Placental epithelial cell (primary cell): ENCODE measurements around a stretch of chr12.

DNA sequence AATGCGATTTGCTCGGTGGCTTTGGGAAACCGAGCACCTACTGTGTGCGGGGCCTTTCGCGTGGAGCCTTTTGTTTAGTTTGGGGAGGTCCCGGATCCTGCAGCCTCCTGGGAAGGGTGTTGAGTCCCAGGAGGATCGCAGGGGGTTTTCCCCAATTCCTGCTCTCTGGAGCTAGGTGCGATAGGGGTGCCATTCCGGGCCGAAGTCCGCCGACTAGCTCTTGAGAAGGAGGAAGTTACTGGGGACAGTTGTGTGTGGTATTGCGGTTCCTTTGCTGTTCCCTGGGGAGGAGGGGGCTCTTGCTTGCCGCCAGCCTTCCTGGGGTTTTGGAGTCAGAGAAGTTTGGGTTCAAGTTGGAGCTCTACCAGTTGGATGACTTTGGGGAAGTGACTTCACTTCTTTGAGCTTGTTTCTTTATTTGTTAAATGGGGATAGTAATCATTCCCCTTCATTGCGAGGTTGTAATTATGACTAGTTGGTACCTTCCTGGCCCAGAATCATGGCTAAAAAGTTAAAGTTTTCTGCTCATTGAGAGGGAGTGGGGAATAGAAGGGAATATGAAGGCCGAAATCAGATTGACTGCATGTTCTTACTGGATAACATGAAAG lies 1.2 kb downstream of the BRI3BP start:
- CAGE, long polyA plus RNA: no peak

DNA sequence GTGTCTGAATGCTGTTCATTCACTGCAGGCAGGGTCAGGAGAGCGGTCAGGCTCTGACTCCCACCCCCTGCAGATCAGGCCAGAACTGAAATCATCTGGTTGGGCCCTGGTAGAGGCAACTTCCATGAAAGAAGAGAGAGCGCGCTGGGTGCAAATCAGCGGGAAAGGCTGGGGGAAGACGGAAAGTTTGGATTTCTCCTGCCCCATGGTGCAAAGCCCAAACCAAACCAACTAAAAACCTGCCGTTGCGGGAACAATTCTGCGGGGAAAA lies 1539.5 kb downstream of the TMEM132B start:
- CAGE, long polyA plus RNA: no peak

DNA sequence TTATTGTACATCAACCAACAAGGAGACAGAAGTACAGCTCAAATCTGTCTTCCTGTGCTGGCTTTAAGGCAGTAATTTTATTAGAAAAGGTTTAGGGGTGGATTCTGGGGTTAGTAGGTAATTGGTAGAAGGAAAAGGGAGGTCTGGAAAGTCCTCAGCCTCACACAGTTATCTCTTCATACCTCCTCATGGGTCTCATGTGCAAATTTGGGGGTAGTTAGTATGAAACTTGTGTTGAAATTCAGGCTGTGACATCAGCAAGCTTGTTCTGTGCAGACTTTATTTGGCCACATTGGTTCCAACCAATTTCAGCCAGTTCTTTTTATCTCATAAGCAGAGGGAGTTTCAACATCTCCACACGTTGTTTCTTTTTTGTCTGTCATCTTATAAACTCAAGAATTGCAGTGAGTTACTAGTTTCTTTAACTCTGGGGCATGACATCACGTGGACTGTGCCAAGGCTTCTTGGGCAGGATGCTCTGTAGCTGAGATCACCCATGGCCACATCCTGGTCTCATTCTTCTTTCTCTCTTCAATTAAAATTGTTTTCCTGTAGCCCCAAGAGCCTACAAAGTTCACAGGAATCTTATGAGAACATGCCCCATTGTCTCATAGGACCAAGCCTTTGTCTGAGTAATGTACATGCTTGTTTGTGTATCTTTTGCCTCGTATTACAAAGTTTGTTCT lies 982.2 kb upstream of the TMEM132C start:
- CAGE, long polyA plus RNA: no peak

GRCh38 chr12:127943720-127944049 lies 323.3 kb upstream of the TMEM132C start:
- CAGE, long polyA plus RNA: no peak

DNA sequence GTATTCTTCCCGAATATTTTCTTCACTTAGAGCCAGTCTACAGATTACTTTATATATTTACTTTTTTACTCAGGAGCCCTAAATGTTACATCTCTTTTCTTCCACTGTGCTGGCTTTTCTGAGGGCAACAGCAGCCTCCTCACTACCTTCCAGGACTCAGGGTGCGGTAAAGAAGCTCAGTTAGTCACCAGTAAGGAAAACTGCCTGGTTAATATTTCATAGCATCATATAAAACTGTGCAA lies 220.3 kb downstream of the SLC15A4 start:
- CAGE, long polyA plus RNA: no peak

GRCh38 chr12:128745934-128746264 lies 77.9 kb downstream of the SLC15A4 start:
- CAGE, long polyA plus RNA: no peak

DNA sequence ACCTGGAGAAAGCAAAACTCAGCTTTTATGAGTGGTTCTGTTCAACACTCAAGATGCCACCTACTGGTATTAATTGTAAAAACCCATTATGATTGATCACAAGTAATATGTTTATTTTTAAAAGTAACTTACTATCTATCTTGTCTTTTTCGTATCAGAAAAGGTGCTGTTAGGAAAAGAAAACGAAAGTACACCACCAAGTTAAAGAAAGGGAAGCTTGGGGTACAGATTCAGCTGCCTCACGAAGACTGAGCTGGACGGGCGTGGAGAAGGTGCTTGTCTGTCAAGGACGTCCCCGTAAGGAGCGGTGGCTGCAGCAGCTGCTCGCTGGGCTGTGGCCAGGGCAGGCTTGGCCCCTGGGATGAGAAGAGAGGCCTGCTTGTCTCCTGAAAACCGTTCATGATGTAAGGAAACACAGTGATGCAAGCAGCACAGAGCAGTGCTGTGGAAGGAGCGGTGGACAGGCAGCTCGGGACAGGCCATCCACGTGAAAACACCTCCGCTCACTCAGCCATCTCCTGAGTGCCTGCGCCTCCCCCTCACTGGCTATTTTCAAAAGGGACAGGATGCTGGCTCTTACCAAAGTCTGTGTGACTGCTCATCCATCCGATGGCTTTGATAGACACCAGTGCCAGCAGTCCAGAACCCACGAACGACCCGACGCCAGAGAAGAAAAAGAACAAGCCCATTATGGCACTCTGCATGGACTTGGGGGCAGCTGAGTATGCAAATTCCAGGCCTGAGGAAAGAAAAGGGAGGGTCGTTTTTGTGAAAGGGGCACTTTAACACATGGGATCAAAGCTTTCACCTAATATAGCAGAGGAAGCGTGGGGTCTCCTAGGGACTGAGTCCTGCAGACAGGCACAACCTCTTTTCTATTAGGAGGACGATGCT lies 24.8 kb downstream of the SLC15A4 start:
- CAGE, long polyA plus RNA: no peak

DNA sequence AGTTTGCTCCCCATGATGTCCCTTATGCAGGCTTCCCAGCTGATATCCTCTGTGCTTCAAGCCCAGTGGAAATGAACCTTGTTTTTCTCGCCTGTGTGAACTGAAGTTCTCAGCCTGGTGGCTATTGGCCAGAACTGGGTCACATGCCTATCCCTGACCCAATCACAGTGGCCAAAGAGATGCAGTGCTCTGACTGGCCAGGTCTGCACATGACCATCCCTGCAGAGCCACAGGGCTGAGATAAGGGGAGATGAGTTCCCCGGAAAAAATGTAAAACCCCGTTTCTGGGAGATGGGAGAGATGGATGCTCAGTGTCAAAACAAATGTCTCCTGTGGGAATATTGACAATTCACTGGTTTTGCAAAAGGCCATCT lies 34.7 kb upstream of the FZD10 start:
- CAGE, long polyA plus RNA: no peak

- CAGE, long polyA plus RNA: no peak
These were observed 1.7 kb upstream of the FZD10 start for GRCh38 chr12:130160492-130161041.

- CAGE, long polyA plus RNA: no peak
These were observed 83.7 kb downstream of the RIMBP2 start for GRCh38 chr12:130632360-130632779.

DNA sequence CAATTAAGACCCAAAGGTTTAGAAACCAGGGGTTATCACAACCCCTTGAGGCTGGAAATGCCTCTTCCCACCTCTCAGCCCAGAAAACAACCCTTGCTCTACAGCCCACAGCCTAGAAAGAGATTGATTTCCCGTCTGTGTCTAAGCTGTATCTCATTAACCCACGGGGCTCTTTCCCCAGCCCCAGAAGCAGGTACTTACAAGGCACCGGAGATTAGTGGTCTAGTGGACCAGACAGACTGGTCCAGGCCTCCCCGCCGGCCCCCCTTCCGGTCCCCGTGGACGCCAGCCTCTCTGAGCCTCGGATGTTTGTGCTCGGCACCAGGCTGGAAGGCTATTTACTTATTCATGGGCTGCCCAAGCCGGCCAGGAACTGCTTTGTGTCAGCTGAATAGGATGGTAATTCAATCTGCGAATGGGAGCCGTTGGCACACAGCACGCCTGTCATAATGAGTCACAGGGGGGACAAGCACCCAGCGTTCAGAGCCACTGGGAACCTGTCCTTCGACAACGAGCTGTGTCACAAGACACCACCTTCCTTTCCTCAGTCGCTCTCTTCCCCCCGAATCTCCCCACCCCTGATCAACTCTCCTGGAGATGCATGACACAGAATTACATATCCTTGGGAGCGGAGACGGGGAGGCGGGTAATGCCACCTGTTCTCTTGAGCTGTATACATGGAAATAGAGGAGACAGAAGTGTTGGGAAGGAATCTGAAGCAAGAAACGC lies 82.3 kb downstream of the RIMBP2 start:
- CAGE, long polyA plus RNA: no peak

GRCh38 chr12:130754030-130755027 lies 38.2 kb upstream of the RIMBP2 start:
- CAGE, long polyA plus RNA: no peak

DNA sequence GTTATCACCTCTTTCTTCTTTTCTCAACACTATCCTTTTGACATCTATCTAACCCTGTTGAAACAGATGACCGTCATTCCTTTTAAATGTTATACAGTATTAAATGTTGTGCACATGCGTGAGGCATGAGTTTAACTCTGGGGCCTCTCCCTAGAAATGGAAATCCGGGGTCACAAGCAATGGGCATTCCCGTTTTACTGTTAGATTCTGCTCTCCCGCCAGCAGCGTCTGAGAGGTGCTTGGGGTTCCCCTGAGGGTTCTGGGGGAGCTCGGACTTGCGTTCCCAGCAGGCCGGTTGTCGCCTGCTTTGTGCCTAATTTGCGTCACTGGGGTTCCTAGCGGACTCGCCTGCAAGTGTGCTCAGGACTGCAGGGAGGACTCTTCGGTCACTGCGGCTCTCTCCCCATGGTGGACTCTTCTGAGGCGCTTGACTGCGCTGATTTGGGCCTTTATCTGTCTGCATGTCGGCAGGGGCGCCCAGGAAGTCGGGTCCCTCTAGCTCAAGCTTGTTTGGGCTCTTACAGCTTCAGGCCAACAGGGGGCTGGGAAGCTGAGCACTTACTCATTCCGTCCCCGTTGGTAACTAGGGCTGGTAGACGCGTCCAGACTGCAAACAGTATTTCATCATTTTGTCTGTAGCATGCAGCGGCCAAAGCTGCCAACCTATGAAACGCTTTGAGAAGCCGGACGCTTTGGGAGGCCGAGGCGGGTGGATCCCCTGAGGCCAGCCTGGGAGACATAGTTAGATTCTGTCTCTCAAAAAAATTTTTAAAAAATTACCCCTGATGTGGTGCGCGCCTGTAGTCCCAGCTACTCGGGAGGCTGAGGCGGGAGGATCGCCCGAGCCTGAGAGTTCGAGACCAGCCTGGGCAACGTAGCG lies 1.1 kb upstream of the RAN start:
- CAGE, long polyA plus RNA: no peak

- CAGE, long polyA plus RNA: no peak
These were observed 33.1 kb upstream of the ADGRD1 start for GRCh38 chr12:130920468-130921189.

DNA sequence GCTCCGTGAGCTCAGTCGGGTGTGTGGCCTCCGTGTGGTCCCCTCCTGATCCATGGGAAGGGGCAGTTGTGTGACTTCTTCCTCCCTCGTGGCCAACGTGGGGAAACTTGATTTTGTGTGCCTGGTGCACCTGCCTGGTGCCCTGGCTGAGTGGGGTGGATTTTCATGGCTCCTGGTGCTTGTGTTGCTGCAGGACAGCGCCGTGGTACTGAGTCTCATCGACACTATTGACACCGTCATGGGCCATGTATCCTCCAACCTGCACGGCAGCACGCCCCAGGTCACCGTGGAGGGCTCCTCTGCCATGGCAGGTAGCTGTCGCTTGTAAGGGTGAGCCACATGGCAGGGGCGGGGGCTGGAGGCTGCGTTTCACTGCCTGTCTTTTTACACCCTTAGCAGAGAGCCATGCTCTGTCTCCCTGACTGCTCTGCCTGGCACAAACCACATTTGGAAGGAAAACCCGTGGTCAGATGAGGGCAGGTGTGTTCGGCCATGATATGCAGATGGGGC lies 49.3 kb downstream of the ADGRD1 start:
- CAGE, long polyA plus RNA: no peak

DNA sequence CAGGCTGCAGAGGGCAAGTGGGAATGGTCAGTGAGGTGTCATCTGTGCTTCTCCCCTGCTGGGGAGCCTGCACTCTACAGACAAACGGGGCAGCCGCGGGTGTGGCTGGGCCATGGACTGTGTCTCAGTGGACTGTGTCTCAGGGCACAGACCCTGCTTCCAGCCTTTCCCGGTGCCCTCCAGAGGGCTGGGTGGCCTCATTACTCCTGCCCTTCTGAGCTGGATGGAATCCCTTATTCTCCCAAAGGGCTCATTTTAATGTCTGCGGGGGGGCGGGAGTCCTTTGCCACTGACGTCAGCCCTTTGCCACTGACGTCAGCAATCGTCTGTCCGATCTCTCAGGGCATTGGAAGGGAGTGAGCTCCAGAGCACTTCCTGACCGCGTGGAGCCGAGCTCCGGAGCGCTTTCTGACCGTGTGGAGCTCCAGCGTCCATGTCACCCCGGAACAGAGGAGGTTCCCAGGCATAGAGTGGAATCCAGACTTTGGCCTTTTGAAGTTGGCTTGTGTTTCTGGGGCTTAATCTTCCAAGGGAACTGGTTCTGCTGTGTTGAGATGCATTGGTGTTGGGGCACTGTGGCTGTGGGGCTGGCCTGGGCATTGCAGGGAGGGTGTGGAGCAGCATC lies 72.5 kb downstream of the ADGRD1 start:
- CAGE, long polyA plus RNA: no peak

DNA sequence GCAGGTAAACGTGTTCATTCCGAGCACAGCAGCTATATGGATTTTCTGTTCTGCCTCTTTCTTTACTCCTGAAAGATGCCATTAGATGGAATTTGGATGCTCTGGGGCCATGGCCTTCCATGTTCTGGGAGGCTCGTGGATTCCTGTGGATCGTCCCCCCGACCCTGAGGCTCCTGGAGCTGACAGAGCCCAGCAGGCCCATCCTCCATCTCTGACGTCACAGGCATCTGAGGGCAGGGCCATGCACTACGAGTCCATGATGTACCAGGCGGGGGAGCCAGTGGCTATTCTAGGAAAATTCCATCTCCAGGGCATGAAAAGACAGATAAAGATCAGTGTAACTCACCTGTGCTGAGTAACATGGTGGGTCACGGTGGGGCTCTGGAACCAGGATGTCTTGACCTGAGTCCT lies 115.2 kb downstream of the ADGRD1 start:
- CAGE, long polyA plus RNA: no peak

DNA sequence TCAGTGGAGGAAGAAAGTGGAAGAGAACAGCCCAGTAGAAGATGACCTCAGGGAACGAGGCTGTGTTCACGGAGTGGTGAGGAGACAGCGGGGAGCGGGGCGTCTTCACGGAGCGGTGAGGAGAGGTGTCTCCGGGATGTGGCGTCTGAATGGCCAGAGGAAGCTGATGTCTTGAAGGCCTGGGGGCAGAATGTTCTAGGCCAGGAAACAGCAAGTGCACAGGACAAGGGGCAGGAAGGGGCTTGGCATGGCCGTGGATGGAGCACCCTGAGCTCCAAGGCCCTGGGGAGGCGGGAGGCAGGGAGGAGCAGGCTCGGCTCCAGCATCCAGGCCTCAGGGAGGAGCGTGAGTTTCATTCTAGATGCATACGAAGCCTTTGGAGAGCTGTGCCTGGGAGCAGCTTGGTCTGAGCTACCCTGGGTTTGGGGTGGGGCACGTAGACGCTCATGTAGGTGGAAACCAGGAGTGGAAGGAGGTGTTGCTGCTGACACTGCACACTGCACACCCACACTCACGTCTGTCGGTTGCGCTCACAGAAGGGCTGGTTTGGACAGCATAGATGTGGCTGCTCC lies 131.5 kb downstream of the ADGRD1 start:
- CAGE, long polyA plus RNA: no peak

DNA sequence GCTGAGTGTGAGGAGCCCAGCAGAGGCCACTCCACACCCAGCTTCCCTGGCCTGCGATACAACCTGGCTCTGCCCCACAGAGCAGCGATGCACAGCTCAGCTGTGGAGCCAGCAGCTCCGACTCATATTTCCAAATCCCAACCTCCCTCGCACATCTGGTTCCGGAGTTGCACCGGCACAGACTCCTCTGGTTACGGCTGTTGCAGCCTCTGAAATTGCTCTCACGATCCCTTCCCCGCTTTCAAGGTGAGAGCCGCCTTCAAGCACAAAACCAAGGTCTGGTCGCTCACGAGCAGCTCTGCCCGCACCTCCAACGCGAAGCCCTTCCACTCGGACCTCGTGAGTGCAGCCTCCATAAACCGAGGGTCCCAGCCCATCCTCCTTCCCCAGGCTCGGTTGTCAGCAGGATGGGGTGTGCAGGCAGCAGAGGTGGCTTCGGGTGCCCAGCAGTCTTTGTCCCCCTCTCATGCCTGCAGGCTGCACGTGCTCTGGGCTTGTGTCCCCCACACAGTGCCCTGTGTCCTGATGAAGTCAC lies 184.3 kb downstream of the ADGRD1 start:
- CAGE, long polyA plus RNA: no peak

- CAGE, long polyA plus RNA: no peak
These were observed 359.4 kb upstream of the SFSWAP start for GRCh38 chr12:131351308-131352135.